ENCODE measurements around a stretch of chr13.

DNA sequence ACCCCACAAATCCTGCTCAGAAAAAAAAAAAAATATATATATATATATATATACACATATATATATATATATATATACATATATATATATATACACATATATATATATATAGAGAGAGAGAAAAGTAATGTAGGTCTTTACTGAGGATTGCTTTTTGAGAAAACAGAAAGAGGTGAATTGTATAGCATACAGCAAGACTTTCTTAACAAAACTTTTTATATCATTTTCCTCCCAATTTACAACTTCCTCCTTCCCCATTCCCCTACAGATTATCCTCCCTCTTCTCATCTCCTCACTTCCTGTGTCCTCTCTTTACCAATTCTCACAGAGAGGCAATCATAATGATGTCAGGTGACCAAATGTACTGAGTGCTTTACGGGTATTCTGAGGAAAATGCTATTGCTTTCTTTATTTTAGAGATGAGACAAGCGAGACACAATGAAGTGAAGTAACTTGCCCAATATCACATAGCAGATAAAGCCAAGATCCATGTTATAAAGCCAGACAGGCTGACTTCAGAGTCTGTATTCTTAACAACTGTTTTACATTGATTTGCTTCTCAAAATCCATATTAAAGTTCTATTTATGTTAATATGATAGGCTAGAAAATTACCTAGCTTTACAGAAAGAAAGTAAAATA is 1.7 kb upstream of the MTMR6 start:
- RRBS, result no CpG with 5 or more reads among the region's 2 CpGs

- RRBS, result no CpG with 5 or more reads among the region's 22 CpGs
Measured at GRCh38 chr13:26214655-26215874, 7.0 kb downstream of the RNF6 start.

- RRBS, result no CpG with 5 or more reads among the region's 5 CpGs
Measured at GRCh38 chr13:26561258-26561954, 3.9 kb downstream of the WASF3 start.

GRCh38 chr13:26785720-26786459 is 25.3 kb upstream of the GPR12 start:
- RRBS, result no CpG with 5 or more reads among the region's 17 CpGs

DNA sequence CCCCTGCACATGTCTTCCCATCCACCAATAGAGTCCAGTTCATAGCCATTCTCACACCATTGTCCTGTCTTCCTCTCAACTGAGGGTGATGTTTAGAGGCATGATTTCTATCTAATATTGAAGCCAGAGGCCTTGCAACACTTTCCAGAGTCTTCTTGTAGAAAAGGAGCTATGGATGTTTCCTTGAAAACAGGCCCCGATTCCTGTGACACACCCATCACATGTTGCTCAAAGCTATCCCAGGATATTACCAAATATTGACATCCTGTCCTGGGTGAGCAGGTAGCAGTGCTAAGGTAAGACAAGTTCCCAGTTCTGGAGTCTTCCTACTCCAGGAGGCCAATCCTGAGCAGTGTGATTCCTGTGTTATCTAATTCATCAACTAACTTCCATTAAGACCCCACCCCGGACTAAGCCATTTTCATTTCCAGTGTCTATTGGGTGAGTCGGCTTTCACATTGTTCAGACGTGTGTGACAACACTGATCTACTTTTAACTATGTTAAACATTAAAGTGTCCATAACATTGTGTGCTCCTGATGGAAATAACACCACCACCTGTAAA is 201.1 kb downstream of the USP12 start:
- RRBS, result no CpG with 5 or more reads among the region's 4 CpGs

DNA sequence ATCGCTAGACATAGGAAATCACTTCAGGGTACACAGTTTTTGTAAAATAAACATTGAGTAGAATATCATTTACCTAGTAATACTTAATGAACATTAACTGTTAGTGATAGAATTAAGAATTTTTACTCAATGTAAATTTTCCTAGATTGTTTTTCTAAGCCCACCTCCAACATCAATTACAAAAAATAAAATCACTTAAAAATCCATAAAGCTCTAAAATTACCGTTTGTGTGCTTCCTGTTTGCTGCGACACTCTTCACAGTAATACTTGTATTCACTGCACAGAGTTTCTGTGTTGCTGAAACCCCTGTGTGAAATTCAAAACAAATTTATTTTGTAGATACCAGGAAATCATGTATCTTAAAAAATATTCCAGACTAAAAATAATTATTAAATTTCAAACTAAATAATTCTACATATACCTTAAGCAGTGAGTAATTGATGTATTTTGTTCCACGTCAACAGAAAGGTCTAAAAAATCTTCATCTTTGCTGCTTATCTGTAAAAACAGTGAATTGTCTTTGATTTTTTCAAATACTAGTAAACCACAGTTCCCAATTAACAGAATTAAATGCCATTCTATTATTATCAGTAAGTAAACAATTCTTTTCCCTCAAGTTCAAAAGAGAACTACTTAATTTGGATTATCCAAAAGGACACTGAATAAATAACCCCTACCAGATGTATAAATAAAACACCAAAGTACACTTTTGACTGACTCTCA is 81.8 kb downstream of the USP12 start:
- RRBS, result no CpG with 5 or more reads among the region's 4 CpGs

- RRBS, result no CpG with 5 or more reads among the region's 7 CpGs
Measured at GRCh38 chr13:27130666-27131074, 40.9 kb downstream of the USP12 start.

DNA sequence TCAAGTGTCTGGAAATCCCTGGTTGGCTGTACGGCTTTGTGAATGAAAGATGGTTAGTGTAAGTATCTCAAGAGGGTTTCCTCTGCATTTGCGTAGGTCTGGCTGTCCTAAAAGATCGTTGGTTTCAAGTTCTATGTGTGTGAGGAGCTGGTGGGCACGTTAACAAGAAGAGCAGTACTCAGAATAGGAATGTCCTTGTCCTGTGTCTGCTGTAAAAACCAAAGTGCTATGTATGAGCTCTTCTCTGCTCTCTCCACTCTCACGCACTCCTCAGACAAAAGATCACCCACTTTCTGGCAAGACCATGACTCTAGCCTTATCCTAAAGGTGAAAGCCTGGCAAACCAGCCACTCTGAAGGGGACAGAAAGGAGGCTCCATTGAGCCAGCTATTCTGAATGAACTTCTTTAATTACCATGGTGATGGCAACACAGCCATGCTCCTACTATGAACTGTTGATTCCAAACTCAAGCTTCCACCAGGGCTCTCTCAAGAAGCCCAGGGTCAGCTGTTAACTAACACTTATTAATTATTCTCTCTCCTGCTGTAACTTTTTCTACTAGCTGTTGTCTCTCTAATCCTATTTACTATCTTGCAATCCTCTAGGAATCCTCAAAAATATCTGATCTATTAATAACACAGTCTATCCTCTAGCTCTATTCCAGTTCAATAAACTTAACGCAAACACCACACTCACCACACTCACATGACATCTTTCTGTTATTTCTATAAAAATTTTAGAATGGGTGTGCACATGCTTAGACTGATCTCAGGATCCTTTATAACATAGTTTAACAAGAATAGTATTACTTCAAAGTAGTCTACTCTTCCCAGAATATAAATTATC is 38.8 kb downstream of the USP12 start:
- RRBS, result no CpG with 5 or more reads among the region's 6 CpGs

- RRBS, result no CpG with 5 or more reads among the region's 8 CpGs
Measured at GRCh38 chr13:27379768-27380322, 44.6 kb upstream of the GTF3A start.

- RRBS, result no CpG with 5 or more reads among the region's 23 CpGs
Measured at GRCh38 chr13:27665466-27666532, 44.1 kb downstream of the POLR1D start.

DNA sequence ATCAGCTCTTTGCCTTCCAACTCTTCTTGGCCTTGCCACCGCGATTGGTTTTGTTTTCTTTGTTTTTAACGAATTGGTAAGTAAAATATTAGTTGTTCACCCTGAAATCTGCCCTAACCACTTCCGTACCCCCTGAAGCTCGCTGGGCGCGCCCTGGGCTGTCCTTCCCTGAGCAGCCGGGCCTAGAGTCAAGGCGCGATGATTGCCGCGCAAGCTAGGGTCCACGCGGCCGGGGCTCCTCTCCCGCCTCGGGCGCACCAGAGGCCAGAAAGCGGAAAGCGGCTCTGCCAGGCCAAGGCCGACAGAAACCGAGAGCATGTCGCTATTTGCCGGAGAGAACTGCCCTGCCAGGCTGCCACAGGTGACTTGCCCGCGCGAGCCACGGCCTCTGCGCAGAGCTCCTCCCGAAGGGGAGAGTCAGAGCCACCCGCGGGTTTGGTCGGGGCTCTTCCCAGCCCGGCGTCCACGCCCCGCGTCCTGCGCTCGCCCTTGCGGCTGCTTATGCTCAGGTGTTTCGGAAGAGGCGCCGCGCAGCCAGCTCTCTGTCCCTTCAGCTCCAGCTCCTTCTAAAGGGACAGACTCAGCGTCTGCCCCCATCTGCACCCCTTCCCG is 6.6 kb upstream of the CDX2 start:
- RRBS, result 3% methylated on average over 15 of the region's 47 CpGs

GRCh38 chr13:28228369-28229161 is 90.2 kb downstream of the PAN3 start:
- RRBS, result no CpG with 5 or more reads among the region's 3 CpGs

DNA sequence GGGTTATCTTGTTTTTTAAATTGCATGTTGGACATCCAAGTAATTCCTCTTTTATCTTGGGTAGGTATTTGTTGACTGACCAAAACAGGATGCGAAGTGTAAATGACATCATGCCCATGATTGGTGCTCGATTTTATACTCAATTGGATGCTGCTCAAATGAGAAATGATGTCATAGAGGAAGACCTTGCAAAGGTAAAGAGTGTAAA is 141.9 kb downstream of the PAN3 start:
- RRBS, result no CpG with 5 or more reads among the region's 2 CpGs

DNA sequence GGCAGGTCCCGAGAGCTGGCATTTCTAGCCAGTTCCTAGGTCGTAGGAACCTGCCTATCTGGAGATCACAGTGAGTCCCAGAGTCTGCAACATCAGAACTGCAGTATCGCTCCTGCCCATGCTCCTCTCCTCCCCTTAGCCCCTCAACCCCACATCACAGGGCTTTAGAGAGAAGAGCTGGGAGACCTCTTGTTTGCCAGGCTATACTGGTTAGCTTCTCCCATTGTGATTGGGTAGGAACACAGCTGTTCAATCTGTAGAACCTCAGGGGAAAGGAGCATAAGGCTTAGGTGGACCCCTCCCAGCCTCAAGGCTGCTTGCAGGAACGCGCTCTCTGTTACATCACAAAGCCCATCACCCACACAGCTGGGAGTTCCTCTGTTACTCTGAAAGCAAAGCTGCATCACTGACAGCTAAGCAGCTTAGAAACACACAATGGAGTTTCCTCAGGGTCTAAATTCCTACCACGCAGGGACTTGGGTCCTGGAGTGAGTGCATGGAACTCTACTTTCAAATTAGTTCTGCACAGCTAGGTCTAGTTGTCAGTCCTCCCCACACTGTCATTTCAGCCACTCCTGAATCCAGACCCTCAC is 169.9 kb downstream of the PAN3 start:
- RRBS, result no CpG with 5 or more reads among the region's 6 CpGs

DNA sequence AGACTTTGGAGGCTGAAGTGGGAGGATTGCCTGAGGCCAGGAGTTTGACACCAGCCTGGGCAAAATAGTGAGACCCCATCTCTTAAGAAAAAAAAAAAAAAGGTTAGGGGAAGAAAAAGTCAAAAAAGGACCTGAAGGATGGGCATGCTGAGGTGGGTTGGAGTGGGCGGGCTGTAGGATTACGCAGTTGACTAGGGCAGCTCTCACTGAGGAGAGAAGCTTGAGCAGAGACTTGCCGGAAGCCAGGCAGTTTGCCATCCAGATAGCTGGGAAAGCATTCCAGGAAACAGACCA is 13.1 kb upstream of the SLC46A3 start:
- RRBS, result no CpG with 5 or more reads among the region's 3 CpGs

GRCh38 chr13:28820590-28821003 is 458 bp downstream of the MTUS2 start:
- RRBS, result 2% methylated on average over 8 of the region's 23 CpGs

- RRBS, result no CpG with 5 or more reads among the region's 8 CpGs
Measured at GRCh38 chr13:29589767-29590269, 5.7 kb downstream of the SLC7A1 start.

- RRBS, result no CpG with 5 or more reads among the region's 7 CpGs
Measured at GRCh38 chr13:29685209-29685813, 89.8 kb upstream of the SLC7A1 start.

DNA sequence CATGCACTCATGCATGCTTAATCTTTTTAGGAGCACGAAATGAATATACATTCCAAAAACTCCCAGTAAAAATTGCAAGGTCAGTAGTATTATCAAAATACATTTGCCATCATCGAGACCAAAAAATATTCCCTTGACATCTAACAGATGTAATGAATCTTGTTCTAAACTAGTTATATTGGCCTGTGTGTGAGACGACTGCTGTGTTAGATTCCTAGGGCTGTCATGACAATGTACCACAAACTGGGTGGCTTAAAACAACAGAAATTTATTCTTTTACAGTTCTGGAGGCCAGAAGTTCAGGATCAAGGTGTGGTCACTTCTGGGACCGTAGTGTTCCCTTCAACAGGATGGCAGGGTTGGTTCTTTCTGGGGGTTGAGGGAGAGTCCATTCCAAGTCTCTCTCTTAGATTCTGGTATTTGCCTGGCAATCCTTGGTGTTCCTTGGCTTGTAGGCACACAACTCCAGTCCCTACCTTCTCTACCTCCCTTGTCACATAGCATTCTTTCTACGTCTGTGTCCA is 56.2 kb upstream of the UBL3 start:
- RRBS, result no CpG with 5 or more reads among the region's 5 CpGs

DNA sequence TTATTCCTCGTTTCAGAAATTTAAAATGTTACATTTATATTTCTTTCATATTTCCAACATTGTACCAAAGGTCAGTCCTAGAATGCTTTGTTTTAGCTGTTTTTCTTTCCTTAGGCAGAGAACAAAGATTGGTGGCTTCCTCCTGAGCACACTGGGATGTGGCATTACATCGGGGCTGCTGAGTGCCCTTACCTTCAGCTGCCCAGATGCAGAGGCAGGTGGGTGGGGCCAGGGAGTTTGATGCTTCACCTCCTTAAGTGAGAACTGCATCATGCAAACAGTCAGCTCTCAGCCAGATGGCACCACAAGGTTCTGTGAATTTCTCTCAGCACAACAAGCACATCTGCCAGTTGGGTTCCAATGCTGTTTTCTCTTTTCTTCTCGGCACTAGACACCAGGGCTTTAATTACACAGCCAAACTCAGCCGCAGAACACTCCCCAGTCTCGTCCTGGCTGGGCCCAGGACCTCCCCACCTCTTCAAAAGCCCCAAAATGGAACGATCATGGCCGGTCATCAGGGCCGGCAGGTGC is 87.4 kb upstream of the UBL3 start:
- RRBS, result no CpG with 5 or more reads among the region's 8 CpGs